Ureter (tissue), 1 donor: Measurements from ENCODE around the genes CCNF, BICDL2 and IL32.

DNA sequence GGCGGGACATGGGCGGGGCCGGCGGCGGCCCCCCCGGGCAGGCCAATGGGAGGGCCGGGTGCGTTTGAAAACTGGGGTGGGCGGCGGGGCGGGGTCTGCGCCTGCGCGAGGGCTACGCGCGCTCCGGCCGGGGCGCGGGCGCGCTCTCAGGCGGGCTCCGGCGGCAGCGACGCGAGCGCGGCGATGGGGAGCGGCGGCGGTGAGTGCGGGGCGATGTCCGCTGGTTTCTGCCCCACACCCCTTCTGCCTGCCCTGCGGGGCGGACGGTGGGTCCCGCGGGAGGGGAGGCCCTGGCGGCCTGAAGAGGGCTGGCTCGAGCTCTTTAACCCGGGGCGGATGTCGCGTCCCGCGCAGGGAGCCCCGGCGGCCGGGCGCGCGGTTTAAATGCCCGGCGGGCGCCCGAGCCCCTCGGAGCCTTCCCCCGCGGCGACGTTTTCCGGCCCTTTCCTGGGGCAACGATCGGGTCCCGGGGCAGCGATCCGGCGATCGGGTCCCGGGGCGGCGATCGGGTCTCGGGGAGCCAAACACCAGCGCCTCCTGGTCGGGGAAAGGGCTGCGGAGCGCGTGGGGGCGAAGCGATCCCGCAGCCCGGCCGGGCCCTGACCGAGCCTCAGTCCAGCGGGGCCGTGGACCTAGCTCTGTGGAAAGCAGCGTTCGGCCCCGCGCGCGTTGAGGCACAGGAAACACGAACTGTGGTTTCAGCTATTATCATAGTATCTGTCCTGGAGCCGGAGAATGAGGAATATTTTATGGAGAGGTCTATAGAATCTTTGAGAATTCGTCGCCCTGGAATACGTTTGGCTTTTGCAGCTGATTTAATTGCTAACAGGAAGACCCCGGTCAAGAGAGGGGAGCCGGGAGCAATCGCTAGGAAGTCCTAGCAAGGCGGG is at the start of gene CCNF:
Gene CCNF, plus strand, starts transcription at position 149 of the 890 bp plus-strand sequence.
- PRO-cap = bidirectional peak, plus-strand start at position 166 of the sequence, minus-strand start outside the sequence

- PRO-cap = no peak
Observed at GRCh38 chr16:2458506-2459431, 1.1 kb upstream of the TEDC2 start.

- PRO-cap = no peak
Observed at GRCh38 chr16:2486116-2486556, 11.2 kb downstream of the TBC1D24 start.

DNA sequence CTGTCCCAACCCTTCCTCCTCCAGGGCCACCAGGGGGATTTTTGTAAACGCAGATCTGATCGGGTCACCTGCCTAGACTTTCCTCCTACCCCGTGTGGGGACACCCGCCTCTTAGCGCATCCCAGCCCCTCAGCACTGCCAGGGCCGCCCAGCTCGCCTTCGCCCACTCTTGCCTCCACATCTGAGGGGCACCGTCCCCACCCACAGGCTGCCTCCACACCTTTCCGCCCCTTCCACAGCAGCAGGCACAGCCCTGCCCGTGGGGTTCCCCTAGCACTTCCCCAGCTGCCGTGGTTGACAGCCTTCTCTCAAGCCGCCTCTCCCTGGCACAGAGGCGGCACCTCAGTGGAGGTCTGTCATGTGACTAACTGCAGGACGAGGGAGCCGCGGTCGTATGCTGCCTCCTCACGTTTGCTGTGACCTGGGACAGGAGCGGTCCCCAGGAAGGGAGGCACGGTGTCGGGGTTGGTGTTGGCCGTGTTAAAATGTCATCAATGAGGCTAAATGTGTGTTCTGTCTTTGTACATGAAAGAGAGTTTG is 12.1 kb downstream of the TBC1D24 start:
- PRO-cap = no peak

DNA sequence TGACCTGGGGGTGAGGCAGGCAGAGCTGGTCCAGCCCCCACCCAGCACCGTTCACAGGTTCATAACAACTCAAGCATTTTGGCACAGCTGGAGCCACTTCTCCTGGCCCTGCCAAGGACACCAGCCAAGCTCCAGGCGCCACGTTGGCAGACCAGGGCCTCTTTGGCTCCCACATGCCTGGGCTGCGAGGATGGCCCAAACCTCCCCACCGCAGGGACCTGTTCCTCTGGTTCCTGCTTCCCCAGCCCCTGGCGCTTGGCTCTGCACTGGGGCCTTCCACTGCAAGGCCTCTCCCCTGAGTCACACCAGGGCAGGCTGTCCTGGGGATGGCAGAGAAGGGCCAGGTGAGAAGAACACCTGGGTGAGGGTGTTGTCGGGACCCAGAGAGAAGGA is 14.9 kb upstream of the ATP6V0C start:
- PRO-cap = no peak

GRCh38 chr16:2562601-2563217 is 24.9 kb downstream of the PDPK1 start:
- PRO-cap = no peak

- PRO-cap = no peak
Observed at GRCh38 chr16:2596476-2597185, 58.8 kb downstream of the PDPK1 start.

DNA sequence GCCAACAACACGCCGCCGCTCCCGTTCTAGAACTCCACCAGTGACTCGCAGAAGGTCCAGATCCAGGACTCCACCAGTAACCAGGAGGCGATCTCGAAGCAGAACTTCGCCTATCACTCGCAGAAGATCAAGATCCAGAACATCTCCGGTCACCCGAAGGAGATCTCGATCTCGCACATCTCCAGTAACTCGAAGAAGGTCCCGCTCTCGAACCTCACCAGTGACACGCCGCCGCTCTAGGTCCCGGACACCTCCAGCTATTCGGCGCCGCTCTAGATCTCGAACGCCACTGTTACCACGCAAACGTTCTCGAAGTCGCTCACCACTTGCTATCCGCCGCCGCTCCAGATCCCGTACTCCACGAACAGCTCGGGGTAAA is 10.7 kb downstream of the ELOB start:
- PRO-cap = no peak

GRCh38 chr16:2768723-2769390 is 8.2 kb downstream of the ELOB start:
- PRO-cap = no peak

- PRO-cap = no peak
Observed at GRCh38 chr16:2770919-2771538, 6.1 kb downstream of the ELOB start.

DNA sequence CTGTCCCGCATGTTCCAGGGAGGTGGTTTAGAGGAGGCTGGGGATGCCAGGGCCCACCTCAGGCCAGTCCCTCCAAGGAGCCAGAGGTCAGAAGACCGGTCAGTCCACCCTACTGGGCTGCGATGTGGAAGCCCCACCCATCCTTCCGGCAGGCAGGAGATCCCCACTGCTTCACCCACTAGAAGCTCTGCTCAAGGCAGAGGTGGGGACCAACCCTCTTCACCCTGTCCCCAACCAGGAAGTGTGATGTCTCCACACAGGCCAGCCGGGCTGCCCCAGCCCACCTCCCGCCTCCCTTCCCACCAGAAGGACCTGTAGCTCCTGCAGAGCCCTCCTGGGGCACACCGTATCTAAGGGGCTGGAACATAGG is 11.8 kb downstream of the ZG16B start:
- PRO-cap = no peak

- PRO-cap = no peak
Observed at GRCh38 chr16:2926808-2927553, 15.2 kb downstream of the FLYWCH1 start.

DNA sequence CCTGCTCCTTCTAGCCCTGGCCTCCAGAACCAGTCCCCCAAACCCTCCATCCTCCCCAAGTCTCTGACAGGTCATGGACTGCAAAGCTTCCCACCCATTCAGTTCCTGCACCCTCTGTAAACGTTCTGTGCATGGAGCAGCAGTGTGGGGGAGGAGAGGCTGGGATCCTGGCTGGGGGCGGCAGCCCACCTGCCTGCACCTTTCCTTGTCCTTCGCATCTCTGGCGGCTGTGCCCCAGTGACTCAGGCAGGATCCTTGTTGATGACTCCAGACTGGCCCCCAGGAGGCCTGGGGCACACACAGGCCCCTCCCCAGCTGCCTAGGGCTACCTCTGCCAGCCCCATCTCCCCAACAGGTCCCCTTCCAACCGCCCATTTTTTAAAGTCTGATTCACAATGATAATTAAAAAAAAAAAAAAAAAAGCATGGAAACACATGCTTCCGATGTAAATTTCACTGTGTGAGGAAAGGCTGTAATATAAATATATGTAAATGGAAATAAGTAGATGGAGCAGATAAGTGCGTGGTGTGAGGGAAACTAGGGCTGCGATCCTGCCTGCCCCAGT is 1.7 kb upstream of the PKMYT1 start:
- PRO-cap = no peak

DNA sequence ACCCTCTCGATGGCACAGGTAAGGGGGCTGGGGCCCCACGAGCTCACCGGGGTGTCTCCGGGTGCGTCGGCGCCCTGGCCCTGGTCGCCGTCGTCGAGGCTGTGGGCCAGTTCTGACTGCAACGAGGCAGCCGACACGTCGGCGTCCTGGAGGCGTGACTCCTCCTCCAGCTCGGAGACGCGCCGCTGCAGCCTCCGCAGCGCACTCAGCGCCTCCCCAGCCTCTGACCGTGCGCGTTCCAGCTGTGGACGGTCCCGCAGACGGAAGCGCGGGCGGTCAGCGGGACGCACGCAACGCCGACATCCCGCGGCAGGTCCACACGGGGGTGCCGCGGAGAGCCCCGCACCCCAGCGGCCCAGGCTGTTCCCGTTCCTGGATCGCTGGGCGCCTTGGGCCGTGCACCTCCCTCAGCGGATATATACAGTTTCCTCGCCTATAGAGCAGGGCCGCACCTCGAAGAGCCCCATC is 5.7 kb downstream of the THOC6 start:
- PRO-cap = no peak

- PRO-cap = unidirectional peak, minus-strand start at chr16:3036933
Observed at GRCh38 chr16:3036390-3037360, at the start of gene BICDL2. BICDL2 (minus strand) TSS chr16:3036944.

- PRO-cap = unidirectional peak, plus-strand start at chr16:3065418
Observed at GRCh38 chr16:3065128-3066132, at the start of gene IL32. IL32 (plus strand) TSS chr16:3065640.

- PRO-cap = no peak
Observed at GRCh38 chr16:3070062-3070440, 4.6 kb downstream of the IL32 start.

- PRO-cap = no peak
Observed at GRCh38 chr16:3085913-3086366, 13.2 kb downstream of the ZSCAN10 start.

GRCh38 chr16:3123486-3123888 is 11.1 kb downstream of the ZNF205 start:
- PRO-cap = no peak

DNA sequence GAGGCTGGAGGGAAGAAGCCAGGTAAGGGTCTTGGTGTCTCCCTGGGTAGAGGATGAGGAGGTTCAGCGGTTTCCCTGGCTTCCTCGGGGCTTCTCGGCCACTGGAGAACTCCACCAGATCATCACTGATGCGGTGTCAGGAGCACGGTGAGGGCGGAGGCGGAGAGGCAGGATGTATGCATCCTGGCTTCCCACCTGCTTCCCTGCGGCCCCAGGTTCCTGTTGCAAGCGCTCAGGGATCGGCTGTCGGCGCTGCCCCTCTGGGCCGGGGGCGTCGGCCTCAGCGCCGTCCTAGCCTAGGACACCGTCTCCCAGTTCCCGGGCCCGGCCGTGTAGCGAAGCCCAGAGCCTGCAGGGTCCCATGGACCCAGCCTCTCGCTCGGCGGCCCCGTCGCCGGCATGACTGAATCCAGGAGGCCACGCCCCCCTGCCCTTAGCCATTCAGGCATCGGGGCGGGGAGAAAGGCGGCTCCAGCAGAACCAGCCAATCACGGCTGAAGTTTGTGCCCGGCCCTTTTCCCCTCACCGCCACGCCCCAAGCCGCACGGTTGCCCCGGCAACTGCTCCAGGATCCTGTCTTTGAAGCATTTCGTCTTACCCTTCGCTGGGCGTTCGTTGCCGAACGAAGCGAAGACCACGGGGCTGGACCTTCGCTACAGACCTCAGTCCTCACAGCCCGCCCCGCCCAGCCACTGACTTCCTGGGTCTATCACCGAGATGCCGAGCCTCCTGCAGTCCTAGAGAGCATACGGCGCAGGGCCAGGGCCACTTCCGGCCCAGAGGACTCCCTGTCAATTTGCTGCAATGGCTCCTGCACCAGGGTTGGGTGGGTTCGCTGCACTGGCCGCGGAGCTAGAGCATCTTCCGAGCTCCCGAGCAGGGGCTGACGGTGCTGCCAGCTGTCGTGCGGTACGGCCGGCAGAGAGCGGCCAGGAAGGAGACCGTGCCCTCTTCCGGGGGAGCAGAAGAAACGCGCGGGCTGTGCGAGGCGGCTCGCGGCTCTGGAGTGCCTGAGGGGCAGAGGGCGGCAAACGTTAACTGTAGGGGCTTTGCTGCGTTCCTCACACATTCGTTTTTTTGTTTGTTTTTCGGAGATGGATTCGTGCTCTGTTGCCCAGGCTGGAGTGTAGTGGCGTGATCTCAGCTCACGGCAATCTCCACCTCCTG is 10.6 kb upstream of the ZNF213 start:
- PRO-cap = bidirectional peak, plus-strand start at position 542 of the sequence, minus-strand start at position 401 of the sequence; bidirectional peak, plus-strand start at position 816 of the sequence, minus-strand start at position 694 of the sequence